ENCODE measurements around the gene PPARA.

GRCh38 chr22:46107758-46108465, 42.4 kb upstream of the PPARA start:
- CAGE, long polyA plus RNA: no peak
- RRBS: 10% methylated on average over 2 of the region's 17 CpGs

DNA sequence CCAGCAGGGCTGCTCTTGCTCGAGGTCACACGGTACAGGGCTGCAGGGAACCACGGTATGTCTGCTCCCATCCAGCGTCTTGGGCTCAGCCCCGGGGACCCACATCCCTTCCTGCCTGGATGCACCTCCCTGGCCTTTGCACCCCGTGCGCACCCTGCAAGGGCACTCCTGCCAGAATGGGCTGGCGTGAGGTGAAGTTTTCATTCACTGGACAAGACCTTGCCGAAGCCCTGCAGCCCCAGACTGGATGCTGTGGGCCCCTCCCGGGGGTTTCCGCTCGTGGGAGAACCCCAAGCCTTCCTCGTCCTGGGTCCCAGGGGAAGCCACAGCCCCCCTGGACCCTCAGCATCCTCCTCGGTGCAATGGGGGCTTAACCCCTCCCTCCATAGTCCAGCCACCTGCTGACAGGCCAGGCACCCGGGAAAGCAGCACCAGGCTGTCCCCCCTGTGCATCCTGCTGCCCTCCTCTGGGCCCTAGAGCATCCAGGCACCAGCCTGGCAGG, 41.8 kb upstream of the PPARA start:
- CAGE, long polyA plus RNA: no peak
- RRBS: 53% methylated on average over 3 of the region's 15 CpGs

DNA sequence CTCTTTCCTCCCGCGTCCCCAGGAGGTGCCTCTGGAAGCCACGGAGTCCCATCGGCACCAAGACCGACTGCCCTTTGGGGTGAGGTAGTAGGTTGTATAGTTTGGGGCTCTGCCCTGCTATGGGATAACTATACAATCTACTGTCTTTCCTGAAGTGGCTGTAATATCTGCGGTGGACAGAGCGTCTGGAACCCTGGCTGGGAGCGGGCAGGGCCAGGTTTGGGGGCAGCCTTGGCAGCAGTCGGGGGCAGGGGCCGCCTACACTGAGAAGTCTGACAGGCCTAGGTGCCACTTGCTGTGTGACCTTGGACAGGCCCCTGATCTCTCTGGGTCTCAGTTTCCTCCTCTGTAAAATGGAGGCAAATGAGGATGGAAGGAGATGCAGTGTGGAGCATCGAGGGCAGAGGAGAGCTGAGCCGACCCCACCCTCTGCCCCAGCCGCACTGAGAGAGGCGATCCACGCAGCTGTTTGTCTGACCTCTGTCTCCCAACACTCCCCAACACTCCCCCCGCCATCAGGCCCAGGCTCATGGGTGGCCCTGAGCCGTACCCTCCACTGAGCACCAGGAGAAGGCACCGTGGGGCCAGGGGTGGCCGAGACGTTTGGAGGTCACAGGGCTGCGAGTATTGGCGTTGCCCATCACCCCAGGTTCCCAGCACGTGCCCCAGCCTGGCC, 37.5 kb upstream of the PPARA start:
- CAGE, long polyA plus RNA: no peak
- RRBS: no CpG with 5 or more reads among the region's 23 CpGs

DNA sequence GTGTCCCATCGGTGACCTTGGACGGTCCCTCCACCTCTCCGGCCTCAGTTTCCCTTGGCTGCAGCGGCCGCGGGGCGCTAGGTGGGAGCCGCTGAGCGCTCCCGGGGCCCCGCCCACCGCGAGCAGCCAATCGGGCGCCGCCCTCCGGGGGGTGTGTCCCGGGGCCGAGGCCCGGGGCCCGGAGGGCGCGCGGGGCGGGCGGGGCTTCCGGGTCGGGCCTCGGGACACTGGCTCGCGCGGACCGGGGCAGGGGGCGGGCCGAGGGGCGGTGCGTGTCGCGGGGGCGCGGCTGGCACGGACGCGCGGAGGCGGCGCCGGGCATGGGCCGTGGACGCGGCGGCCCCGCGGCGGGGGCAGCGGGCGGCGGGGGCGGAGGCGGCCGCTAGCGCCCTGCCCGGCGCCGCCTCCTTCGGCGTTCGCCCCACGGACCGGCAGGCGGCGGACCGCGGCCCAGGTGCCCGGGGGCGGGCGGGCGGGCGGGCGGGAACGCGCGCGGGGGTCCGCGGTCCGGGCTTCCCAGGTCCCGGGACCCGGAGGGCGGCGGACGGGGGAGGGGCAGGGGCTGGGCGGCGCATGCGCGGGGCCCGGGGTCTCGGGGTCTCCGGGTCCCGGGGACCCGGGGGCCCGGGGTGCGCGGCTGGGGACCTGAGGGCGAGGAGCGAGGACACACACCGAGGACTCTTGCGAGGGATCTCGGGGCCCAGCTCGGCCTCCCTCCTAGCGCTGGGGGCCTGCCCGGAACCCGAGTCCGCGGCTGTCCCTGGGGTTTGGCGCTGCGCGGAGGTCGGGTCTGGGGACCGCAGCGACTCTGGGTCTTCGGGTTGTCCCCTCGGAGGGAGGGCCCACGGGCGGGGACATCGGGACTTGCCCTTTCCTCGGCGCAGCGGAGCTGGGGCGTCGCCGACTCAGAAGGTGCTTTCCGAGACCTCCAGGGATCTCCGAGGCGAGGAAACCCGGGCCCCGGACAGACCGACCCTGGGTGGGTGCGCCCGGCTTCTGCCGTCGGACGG, at the start of gene PPARA:
PPARA (plus strand) TSS at position 328 of the 1,010 bp plus-strand sequence.
- CAGE, long polyA plus RNA: no peak
- RRBS: 1% methylated on average over 68 of the region's 143 CpGs

GRCh38 chr22:46155944-46156569, 5.7 kb downstream of the PPARA start:
- CAGE, long polyA plus RNA: no peak
- RRBS: no CpG with 5 or more reads among the region's 6 CpGs

- CAGE, long polyA plus RNA: no peak
- RRBS: 95% methylated on average over 1 of the region's 12 CpGs
Observed at GRCh38 chr22:46171948-46172562, 21.7 kb downstream of the PPARA start.

- CAGE, long polyA plus RNA: no peak
- RRBS: no CpG with 5 or more reads among the region's 21 CpGs
Observed at GRCh38 chr22:46239347-46240646, 10.3 kb downstream of the CDPF1 start.

- CAGE, long polyA plus RNA: no peak
- RRBS: no CpG with 5 or more reads among the region's 6 CpGs
Observed at GRCh38 chr22:46241106-46241800, 8.8 kb downstream of the CDPF1 start.

GRCh38 chr22:46262389-46263240, 528 bp downstream of the PKDREJ start:
- CAGE, long polyA plus RNA: no peak
- RRBS: 7% methylated on average over 15 of the region's 115 CpGs

- CAGE, long polyA plus RNA: no peak
- RRBS: 100% methylated on average over 1 of the region's 45 CpGs
Observed at GRCh38 chr22:46379373-46380613, 44.3 kb downstream of the TRMU start.

DNA sequence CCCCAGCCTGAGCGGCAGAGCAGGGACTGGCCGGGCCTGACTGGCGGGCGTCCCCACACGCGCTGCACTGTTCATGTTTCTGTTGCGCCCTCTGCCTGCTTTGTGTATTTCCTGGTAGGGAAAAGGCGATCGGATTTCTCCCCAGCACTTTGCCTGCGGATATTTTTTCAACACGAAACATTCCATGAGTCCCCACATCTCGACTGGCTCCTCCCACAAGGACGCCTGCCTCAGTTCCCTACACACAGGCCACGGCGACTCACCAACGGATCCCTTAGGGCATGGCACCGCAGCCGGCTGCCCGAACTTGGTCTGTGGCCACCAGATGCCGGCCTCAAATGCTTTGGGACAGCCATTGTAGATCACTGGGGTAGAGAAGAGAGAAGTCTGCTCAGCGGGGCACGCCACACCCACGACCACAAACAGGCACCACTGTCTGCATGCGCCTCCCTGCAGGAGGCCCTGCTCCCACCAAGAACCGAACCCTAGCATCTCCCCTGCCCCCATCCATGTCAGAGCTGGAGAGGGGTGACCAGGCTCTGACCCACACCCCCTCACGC, 55.5 kb downstream of the TRMU start:
- CAGE, long polyA plus RNA: no peak
- RRBS: no CpG with 5 or more reads among the region's 26 CpGs

DNA sequence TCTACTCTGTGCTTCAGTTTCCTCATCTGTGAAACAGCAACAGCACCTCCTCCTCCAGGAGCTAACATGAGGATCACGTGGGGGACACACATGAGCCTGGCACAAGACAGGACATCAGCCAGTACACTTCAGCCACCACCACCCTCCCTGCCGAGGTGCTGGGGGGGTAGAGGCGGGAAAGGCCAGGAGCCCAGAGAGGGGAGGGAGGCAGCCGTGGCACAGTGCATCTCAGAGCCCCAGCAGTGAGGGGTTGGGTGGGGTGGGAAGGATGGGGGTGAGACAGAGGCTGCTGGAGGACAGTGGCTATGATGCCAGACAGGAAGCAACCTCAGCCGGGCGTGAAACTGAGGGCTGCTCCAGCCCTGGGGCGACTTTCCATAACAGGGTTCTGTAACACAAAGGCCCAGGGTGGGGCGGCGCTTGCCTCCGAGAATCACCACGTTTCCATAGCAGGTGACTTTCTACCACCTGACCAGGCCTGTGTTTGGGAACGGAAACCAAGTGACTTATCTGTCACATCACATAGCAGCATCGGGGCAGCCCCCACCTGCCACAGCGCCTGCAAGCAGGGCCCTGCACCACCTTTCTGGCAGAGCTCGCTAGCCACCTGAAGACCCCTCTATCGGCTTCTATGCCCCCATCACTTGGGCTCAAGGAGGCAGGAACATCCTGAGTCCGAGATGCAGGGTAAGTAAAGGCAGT, 85.7 kb downstream of the TRMU start:
- CAGE, long polyA plus RNA: no peak
- RRBS: no CpG with 5 or more reads among the region's 17 CpGs

GRCh38 chr22:46432063-46432907, 96.8 kb downstream of the TRMU start:
- CAGE, long polyA plus RNA: no peak
- RRBS: 98% methylated on average over 4 of the region's 25 CpGs

GRCh38 chr22:46439544-46439837, 97.9 kb downstream of the CELSR1 start:
- CAGE, long polyA plus RNA: no peak
- RRBS: no CpG with 5 or more reads among the region's 5 CpGs

GRCh38 chr22:46514455-46515211, 22.8 kb downstream of the CELSR1 start:
- CAGE, long polyA plus RNA: no peak
- RRBS: no CpG with 5 or more reads among the region's 17 CpGs

- CAGE, long polyA plus RNA: no peak
- RRBS: no CpG with 5 or more reads among the region's 5 CpGs
Observed at GRCh38 chr22:46575939-46576333, 38.5 kb upstream of the CELSR1 start.

GRCh38 chr22:46578069-46578436, 40.6 kb upstream of the CELSR1 start:
- CAGE, long polyA plus RNA: no peak
- RRBS: no CpG with 5 or more reads among the region's 4 CpGs

- CAGE, long polyA plus RNA: no peak
- RRBS: no CpG with 5 or more reads among the region's 2 CpGs
Observed at GRCh38 chr22:46599018-46599198, 21.3 kb upstream of the GRAMD4 start.

GRCh38 chr22:46626618-46627439, 6.6 kb downstream of the GRAMD4 start:
- CAGE, long polyA plus RNA: no peak
- RRBS: 75% methylated on average over 4 of the region's 46 CpGs

DNA sequence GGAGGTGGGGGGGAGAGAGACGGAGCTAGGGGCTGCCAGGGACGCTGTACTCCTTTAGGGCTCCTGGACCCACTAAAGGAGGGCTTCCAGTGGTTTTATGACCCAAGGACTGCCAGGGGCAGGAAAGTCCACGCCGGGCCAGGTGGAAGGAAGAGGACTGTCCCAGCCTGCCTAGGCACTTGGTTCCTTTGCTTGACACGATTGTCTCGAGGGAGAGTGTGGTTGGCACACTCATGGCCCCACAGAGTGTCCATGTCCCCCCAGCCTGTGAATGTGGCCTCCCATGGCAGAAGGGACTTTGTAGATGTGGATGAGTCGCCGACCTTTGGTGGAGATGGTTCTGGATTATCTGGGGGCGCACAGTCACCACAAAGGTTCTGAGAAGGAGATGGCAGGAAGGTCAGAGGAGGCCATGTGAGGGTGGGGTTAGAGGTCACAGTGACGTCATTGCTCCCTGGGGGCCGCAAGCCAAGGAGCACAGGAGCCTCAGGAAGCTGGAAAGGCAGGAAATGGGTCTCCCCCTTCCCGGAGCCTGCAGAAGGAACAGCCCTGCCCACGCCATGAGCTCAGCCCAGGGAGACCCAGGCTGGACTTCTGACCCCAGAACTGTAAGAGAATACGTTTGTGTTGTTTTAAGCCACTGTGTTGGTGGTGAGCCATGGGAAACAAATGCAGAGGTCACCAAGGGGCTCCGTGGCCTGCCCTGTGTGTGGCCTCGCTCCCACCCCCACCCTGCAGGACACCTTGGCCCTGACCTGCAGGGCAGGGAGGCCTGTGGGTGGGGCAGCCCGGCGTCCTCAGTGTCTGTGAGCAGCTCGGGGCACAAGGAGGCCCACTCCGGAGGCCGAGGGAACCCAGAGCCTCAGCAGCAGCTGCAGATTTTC, 31.9 kb downstream of the GRAMD4 start:
- CAGE, long polyA plus RNA: no peak
- RRBS: 90% methylated on average over 5 of the region's 21 CpGs

All from mammary epithelial cell (primary cell).